Cerebral cortex (tissue), 2 donors: Measurements from ENCODE around the genes AFDN and SMOC2.

DNA sequence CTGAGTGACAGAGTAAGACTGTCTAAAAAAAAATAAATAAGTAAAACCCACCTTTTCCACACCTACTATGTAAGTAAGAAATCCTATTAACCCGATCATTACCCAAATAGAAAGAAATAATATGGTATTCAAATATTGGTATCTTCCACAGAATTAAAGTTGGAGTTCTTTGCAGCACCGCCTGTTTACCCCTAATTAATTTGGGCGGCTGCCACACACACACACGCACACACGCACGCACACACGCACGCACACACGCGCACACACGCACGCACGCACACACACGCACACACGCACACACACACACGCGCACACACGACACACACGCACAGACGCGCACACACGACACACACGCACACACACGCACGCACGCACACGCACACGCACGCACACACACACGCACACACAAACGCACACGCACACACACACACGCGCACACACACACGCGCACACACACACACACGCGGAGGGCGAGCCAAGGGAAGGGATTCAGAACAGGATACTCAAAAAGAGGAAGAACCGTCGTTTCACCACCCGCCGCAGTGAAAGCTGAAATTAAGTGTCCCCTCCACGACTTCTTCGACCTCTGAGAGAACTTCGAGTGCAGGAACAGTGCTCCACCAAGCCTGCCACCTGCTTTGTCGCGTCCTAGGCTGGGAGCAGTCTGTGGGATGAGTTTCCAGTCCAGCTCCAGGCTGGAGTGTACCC, 1.2 kb downstream of the RNASET2 start:
- PRO-cap, 2 experiments = no peak in any of the 2 experiments

GRCh38 chr6:166957692-166958083, 1.3 kb upstream of the RNASET2 start:
- PRO-cap, 2 experiments = no peak in any of the 2 experiments

- PRO-cap, 2 experiments = no peak in any of the 2 experiments
These were observed 30.2 kb upstream of the CCR6 start for GRCh38 chr6:167092487-167093207.

GRCh38 chr6:167125449-167125952, 2.6 kb downstream of the CCR6 start:
- PRO-cap, 2 experiments = no peak in any of the 2 experiments

DNA sequence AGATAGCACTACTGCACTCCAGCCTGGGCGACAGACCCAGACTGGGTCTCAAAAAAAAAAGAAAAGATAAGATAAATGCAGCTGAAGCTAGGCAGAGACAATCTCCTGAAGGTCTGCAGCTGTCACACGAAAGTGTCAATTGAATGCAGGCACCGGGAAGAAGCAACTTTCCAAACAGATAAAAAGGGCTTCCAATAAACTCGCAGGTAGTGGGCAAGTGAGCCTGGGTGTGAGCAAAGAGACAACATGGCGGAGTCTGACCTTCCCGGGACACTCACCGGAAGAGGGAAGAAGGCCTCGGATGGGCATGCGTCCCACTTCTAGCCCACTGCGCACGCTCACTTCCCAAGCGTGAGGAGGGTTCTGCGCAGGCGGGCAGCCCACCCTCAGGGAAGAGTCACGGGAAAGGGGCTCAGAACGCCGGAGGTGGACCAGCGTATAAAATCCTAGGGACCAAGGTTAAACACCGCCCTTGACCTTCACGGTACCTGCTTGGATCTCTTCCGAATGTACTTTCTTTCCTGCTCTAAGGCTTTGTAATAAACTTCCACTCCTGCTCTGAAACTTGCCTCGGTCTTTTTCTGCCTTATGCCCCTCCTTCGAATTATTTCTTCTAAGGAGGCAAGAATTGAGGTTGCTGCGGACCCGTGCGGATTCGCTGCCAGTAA, 95.5 kb upstream of the AFDN start:
- PRO-cap, 2 experiments = no peak in any of the 2 experiments

GRCh38 chr6:167750885-167751495, 75.7 kb upstream of the AFDN start:
- PRO-cap, 2 experiments = no peak in any of the 2 experiments

DNA sequence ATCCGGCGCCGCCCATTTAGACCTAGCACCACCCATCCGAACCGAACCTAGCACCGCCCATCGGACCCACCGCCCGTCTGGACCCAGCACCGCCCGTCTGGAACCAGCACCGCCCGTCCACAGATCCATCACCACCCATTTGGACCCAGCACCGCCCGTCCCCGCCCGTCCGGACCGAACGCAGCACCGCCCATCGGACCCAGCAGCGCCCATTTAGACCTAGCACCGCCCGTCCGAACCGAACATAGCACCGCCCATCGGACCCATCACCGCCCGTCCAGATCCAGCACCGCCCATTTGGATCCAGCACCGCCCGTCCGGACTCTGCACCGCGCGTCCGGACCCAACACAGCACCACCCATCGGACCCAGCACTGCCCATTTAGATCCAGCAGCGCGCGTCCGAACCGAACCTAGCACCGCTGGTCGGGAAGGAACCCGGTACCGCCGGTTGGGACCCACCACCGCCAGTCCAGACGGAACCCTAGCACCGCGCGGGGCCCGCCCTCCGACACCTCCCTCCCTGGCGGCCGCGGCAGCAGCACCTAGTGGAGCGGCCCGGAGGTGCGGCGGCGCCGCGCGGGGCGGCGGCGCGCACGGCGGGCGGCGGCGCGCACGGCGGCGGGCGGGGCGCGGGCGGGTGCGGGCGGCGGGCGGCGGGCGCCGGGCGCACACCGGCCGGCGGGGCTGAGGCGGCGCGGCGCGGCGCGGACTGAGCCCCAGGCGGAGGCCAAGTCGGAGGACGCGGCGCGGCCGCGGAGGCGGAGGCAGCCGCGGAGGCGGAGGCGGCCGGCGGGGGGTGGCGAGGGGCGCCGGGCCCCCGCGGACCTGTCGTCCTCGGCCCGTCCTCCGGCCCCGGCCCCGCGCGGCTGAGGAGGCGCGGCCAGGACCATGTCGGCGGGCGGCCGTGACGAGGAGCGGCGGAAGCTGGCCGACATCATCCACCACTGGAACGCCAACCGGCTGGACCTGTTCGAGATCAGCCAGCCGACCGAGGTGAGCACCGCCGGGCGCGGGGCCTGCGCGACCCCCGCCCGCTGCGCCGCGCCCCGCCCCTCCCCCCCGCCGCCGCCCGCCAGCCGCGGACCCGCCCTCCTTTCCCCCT, at the start of gene AFDN:
TSS of gene AFDN (plus strand) at position 669 of the 1,104 bp plus-strand sequence.
- PRO-cap, 2 experiments = peak in 1 of 2 experiments; most common plus-strand start position 671 of the sequence (in 1); most common minus-strand start position 520 of the sequence (in 1)

GRCh38 chr6:167839739-167840171, 13.0 kb downstream of the AFDN start:
- PRO-cap, 2 experiments = peak in 1 of 2 experiments; most common plus-strand start chr6:167840019 (in 1); most common minus-strand start chr6:167839959 (in 1)

DNA sequence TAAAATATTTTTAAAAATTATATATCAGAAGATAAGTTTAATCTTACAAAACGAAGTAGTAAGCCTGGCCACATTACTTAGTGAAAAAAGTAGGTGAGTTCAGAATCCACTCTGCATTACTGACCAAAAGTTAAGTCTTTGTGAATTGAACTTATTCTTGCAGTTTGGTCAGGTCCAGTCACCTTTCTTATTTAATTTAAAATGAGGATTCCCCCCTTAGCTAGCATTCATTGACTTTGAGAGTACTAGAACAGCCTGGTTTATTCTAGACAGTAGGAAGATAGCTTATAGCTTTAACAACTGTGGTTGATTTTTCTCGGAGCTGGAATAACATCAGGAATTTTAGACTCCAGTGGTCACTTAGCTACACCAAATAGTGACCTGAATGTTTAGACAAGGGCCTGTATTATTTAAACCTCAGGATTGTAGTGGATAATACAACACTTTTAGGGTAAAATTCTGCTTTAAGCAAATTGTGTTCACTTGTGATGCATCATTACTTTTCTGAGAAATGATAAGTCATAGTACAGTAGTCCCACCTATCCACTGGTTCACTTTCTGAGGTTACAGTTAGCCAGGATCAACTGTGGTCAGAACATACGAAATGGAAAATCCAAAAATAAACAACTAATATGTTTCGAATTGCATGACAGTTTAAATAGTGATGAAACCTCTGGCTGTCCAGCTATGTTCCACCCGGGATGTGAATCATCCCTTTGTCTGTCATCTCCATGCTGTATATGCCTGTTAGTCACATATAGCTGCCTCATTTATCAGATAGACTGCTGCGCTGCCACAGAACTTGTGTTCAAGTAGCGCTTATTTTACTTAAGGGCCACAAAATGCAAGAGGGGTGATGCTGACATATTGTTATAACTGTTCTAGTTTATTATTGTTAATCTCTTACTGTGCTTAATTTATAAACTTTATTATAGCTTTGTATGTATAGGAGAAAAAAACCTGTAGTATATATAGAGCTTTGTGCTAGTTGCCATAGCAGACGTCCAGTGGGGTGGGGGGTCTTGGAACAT, 29.0 kb downstream of the AFDN start:
- PRO-cap, 2 experiments = no peak in any of the 2 experiments

DNA sequence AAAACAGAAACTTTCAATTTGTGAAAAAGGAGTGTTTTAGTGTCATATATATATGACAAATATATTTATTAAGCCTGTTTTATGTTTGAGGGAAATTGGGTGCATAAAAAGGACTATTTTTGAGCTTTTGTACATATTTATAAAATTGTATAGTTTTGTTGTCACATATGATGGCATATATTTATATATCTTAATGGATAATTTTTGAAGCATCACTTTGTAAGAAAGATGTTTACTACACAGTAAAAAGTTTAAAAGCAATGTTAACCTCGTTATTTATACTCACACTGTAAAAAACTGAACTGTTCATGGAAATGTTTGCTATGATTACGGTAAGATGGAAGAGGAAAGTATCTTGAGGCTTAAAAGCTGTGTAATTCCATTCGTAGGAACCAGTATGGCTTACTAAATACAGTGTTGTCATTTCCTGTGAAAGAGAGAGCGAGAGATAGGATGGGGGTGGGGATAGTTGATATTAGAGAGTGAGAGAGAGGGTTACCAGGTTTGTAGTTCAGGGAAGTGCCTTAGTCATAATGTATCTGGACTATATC, 30.1 kb downstream of the AFDN start:
- PRO-cap, 2 experiments = no peak in any of the 2 experiments

- PRO-cap, 2 experiments = no peak in any of the 2 experiments
These were observed 28.3 kb downstream of the KIF25 start for GRCh38 chr6:168025800-168026122.

GRCh38 chr6:168196094-168197444, 117.6 kb upstream of the FRMD1 start:
- PRO-cap, 2 experiments = no peak in any of the 2 experiments

DNA sequence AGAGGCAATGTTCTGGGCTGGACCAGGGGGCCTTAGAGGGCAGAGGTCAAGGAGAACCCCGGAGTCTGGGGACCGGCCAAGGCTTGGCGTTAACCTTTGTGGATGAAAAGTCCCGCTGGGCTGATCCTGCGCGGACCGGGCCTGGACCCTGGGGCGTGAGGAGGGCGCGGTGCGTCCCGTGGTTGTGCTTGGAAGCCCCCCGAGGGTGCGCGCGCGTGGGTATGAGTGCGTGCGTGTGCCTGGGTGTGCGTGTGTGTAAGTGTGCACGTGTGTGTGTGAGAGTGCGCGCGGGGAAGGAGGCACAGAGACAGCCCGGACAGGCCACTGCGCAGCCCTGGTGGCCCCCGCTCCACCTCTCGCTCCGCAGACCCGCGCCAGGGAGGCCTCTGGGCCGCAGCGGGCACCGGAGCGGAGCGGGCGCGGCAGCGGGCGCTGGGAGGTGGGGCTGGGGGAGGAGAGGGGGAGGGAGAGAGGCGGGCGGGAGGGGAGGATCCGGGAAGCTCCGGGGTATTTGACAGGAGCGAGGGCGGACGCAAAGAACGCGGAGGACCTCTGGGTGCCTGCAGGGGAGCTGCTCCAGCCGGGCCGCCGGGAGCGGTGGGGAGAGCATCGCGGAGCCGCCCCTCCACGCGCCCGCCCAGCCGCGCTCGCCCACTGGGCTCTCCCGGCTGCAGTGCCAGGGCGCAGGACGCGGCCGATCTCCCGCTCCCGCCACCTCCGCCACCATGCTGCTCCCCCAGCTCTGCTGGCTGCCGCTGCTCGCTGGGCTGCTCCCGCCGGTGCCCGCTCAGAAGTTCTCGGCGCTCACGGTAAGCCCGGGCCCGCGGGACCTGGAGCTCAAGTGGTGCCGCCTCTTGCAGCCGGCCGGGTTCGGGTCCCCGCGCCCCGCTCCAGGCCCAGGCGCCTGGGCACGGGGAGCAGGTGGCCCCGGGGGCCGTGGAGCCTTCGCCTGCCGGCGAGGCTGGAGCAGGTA, at the start of gene SMOC2:
TSS of gene SMOC2 (plus strand) at position 539 of the 973 bp plus-strand sequence.
- PRO-cap, 2 experiments = peak in 1 of 2 experiments; most common plus-strand start position 579 of the sequence (in 1)

DNA sequence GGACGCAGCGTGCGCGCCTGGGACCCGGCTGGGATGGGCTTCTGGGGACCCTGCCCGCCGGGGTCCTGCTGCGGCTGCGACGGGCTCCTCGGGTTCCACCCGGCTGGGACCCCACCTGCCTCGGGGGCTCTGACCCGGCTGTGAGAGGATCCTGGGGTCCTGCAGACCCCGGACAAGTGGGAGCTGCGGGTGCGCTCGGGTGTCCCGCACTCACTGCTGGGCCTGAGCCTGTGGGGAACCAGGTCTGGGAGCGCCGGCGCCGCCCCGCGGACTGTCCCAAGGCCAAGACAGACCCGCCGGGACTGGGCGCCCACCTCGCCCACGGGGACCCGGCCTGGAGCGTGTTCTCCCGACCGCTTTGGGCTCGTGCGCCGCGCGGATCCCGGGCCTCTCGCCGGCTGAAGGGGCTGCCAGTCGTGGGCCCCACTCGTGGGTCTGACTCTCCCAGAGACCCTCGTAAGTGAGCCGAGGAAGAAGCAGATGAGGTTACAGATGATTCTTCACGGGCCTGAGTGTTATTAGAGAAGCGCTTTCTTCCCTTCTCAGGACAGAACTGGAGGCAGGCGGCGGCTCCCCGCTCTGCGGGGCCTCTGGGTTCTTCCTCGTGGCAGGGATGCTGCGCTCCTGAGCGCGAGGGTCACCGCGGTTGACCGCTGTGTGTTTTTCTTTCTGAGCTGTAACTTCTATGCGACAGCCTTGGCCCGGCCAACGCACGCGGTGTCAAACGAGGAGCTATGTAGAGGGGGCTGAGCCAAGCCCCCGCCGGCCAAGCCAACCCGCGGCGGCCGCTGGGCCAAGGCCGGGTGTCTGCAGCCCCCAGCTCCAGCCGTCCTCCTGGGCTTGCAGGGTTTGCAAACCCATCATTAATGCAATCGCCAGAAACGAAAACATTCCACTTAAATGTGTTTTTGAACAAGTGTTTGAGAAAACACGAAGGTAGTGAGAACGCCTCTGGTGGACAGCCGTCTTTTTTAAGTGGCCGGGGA, 928 bp downstream of the SMOC2 start:
- PRO-cap, 2 experiments = no peak in any of the 2 experiments

DNA sequence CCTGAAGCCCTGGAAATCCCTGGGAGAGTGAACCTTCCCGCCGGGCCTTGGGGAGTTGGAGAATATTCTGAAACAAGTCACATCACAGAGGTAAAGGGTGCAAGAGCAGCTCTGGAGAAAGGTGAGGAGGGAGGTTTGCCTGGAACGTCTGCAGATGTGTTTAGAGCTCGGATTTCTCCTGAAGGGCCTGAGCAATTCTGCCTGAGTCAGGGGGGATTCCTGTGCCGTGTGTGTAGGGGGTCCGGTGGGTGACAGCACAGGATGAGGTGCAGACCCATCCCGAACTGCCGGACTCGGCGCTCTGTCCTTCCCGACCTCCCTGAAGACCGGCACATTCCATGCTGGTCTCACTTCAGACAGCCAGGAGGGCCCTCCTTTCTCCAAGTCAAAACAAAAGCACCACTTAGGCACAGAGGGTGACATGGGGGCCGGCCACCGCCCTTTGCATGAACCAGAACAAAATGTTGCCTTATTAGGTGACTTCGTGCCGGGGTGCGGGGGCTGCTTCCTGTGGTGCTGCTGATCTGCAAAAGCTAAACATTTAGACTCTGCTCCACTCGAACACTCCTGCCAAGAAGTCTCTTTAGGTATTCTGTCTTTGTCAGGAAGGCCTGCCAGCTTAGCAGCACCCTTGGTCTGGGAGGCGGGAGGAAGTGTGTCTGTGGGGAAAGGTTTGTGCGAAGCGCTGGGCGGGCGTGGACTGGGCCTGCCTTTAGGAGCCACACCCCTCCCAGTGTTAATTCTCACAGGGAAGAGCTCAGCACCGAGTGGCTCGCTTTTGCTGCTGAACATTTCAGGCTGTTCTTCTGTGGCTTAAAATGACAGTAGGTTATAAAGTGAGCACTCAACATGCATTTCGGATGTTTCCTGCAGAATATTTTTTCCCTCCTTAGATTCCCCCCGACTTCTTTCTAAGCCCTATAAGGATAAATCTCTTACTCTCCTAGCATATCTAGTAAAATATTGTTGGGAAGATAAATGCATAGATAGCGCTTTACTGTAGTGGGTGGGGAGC, 133.8 kb downstream of the SMOC2 start:
- PRO-cap, 2 experiments = no peak in any of the 2 experiments

DNA sequence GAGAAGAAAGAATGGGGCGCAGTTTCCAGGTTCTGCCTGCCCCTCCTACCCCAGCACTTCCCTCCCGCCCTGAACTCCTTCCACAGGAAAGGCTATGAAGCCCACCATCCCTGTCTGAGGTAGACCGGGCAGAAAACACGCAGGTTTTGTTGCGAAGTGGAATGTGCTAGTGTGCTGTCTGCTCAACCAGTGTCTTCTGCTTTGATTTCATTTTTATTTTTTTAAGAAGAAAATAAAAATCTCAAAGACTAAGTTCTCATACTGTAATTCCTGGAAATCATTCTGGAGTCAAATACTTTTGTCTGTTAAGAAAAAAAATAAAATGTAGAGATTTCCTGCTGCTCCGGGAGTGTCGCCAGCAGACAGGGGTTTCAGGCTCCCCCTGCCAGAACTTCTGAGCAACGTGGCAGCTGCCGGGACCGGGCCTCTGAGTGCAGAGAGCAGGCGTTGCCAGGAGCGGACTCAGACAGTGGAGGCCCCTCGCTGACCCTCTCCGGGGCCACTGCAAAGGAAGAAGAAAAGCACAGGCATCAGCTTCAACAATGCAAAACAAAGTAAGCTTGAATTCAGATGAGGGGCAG, 95.6 kb downstream of the THBS2 start:
- PRO-cap, 2 experiments = no peak in any of the 2 experiments

DNA sequence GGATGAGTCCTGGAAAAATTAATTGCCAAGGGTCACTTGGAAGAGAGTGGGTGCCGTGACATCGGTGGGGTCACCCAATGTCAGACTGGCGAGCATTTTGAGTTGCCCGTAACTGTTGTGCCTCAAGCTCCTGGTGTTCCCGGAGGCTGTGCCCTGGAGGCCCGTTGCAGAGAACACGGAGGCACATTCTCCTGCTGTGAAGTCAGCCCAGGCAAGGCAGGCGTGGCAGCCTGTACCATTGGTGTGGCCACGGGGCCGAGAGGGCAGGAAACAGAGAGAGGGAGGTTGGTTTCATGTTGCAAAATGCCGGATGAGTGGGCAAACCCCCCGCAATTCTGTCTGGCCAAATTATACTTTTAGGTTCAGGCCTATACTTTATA, 81.2 kb downstream of the THBS2 start:
- PRO-cap, 2 experiments = no peak in any of the 2 experiments

- PRO-cap, 2 experiments = no peak in any of the 2 experiments
These were observed 78.7 kb downstream of the THBS2 start for GRCh38 chr6:169174929-169175328.

- PRO-cap, 2 experiments = peak in 1 of 2 experiments; most common minus-strand start chr6:169252943 (in 1)
These were observed 651 bp downstream of the THBS2 start for GRCh38 chr6:169252752-169253637.

DNA sequence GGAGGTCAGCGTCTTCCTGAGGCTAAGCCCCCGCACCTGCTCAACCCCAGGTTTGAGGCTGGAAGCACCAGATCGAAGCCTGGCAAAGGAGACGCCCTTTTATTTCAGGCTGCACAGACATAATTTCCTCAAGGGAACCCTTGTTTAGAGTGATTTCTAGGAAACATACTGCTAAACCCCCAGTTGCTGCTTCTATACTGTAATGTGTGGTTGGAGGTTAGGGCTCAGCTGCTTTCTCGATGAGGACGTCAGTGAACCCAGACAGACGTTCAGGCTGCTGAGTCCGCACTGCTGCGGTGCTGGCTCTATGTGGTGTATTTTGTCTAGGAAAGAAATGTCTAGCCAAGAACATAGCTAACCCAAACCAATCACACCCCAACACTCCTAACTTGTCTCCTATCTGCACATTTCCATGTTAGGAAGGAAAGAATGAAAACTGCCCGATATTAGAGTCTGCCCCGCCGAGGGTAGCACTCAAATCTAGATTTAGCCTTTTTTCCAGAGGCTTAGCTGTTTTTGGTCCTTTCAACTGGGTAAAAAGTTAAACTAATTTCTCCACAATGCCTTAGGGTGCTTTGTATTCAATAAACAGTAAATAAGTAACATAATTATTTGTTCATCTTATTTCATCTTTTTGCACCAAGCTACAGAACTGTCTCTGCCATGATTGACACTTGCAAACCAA, 66.0 kb upstream of the THBS2 start:
- PRO-cap, 2 experiments = no peak in any of the 2 experiments